HT-29 (cell line): ENCODE data around the gene SLC35E2B.

- RAMPAGE, long total RNA, result no peak
These were observed 2.4 kb downstream of the TMEM88B start for GRCh38 chr1:1428078-1428508.

GRCh38 chr1:1438015-1438624 is 2.6 kb downstream of the VWA1 start:
- RAMPAGE, long total RNA, result no peak

GRCh38 chr1:1522487-1523235 is 10.7 kb downstream of the ATAD3A start:
- RAMPAGE, long total RNA, result no peak

GRCh38 chr1:1565446-1565924 is 9.2 kb downstream of the SSU72 start:
- RAMPAGE, long total RNA, result no peak

- RAMPAGE, long total RNA, result no peak
These were observed 5.3 kb downstream of the SSU72 start for GRCh38 chr1:1569186-1570013.

- RAMPAGE, long total RNA, result no peak
These were observed 2.5 kb downstream of the FNDC10 start for GRCh38 chr1:1597297-1597905.

- RAMPAGE, long total RNA, result no peak
These were observed 2.7 kb downstream of the MMP23B start for GRCh38 chr1:1634712-1634941.

GRCh38 chr1:1646512-1647015 is 12.2 kb downstream of the CDK11B start:
- RAMPAGE, long total RNA, result no peak

GRCh38 chr1:1692307-1693337 is at the start of gene SLC35E2B:
Gene SLC35E2B (minus strand): TSS chr1:1692795.
- RAMPAGE, long total RNA, result no peak

- RAMPAGE, long total RNA, result no peak
These were observed 20.6 kb downstream of the NADK start for GRCh38 chr1:1757290-1758530.

DNA sequence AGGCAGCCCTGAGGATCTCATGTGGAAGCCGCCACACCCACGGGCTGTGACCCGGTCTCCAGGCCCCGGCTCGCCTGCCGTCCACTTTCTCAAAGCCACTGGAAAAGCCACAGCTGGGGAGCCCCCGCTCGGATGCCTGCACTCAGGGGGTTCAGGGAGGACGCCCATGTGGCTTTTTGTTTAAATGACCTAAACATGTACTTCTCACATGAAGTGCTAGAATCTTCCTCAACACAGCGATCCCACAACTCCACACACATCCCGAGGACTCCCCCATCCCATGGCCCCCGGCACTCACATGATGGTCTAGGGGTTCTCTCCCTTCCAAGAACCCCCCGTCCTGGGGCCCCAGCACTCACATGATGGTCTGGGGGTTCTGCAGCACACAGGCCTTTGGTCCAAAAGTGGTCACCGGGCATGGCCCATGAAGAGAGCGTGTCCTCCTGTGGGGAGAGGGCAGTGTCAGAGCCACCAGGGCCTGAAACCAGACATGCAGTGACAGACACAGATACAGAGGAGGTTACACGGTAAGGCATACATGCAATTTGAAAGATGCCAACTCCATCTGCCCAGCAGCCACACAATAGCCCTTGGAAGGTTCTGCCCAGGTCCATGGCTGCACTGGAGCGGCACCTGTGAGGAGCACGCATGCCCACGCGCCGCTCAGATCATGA is 16.5 kb downstream of the NADK start:
- RAMPAGE, long total RNA, result no peak

GRCh38 chr1:1848441-1849107 is 42.3 kb downstream of the GNB1 start:
- RAMPAGE, long total RNA, result no peak

GRCh38 chr1:1882026-1882306 is 8.9 kb downstream of the GNB1 start:
- RAMPAGE, long total RNA, result no peak

DNA sequence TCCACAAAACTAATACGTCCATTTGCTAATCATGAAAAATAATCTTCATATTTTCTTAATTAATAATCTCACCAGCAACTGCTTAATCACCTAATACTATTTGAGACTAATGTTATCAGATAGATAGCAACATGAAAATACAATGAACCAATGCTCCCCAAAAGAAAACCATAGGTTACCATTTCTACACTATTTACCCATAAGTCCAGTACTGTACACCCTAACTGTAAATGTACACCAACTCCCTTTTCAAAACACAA is 1.8 kb downstream of the GNB1 start:
- RAMPAGE, long total RNA, result no peak

GRCh38 chr1:2049306-2049874 is 821 bp upstream of the PRKCZ start:
- RAMPAGE, long total RNA, result no peak

DNA sequence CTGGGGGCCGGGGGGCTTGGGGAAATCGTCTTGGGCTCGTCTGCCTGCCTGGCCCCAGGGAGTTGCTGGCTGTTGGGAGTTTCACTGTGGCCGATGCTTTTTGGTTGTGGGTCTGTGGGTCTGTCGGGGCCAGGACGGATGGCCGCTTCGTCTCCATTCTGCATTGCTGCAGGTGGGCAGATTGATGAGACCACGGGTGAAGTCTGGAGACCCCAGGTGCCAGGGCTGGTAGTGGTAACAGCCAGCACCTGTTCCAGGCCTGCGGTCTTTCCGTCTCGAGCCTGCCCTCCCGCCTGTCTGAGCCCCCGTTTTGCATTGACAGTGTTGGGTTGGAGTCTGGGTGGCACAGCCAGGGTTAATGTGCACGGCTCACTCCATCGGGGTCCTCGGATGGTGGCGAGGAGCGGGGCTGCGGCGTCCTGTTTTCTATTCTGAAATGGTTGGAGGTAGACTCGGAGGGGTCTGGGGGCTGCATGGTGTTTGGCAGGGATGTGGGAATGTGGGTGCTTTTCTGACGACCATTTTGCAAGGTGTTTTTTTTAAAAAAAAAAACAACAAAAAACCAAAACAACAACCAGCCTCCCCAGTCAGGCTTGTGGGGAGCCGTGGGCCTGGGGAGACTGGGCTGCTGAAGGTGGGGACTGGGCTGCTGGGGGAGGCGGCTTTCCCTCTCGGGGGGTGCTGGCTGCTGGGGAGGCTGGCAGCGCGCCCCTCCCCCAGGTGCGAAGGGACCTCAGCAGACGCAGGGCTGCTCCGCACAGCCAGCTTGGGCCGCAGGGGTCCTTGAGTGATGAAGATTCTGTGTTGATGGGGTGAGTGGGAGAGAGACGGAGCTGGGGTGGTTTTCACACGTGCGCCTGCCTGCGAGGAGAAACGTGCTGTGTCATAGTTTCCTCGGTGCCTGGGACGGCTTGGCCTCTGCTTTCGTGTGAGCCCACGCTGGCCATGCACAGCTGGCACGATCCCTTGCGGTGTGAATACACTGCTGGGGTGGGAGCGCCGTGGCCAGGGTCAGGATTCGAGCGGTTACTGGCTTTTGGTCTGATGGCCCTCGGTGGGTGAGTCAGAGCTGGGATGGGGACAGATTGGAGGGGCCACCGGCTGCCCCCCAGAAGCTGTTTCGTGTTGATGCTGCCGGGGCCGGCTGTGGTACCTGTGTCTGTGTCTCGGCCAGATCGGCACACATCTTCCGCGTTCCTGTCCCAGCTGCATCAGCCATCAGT is 24.5 kb downstream of the PRKCZ start:
- RAMPAGE, long total RNA, result no peak

DNA sequence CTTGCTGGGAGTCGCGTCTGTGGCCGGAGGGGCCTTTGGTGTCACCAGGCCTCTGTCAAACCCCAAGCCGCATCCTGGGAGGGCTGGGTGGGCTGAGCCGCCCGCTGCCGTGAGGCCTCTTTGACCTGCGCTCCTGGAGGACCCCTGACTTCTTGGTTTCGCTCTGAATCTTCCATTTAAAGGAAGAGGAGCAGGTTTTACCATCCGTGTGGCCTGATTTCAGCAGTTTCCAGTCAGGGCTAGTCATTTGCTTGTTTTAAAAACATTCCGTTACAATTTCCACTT is 60.6 kb downstream of the FAAP20 start:
- RAMPAGE, long total RNA, result no peak

- RAMPAGE, long total RNA, result no peak
These were observed 59.2 kb downstream of the FAAP20 start for GRCh38 chr1:2134994-2136197.

DNA sequence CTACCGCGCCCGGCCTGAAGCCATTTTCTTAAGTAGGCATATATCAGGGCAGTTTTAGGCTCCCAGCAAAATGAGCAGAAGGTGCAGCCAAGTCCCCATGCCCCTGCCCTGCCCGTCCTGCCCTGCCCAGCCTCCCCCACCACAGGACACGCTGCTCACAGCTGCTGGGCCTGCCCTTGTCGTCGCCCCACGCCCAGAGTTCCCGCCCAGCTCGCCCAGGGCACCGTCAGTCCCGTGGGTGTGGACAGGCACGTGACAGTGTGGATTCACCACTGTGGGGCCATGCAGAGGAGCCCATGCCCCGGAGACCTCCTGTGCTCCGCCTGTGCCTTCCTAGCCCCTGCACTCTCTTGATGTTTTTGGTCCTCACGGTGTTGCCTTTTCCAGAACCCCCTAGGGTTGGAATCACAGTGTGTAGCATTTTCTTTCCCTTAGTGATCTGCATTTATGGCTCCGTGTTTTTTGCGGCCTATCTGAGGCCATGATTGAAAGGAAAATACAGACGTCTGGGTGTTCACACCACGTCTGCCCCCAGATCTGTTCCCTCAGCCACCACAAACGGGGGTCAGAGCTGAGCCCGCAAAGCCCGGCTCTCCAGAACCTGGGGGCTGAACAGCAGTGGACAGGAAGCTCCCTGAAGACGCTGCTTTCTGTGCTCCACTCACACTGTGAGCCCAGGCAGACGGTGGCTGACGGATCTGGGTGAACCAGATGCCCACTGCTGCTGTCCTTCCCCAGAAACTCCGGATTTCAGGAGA is 6.8 kb downstream of the FAAP20 start:
- RAMPAGE, long total RNA, result no peak

DNA sequence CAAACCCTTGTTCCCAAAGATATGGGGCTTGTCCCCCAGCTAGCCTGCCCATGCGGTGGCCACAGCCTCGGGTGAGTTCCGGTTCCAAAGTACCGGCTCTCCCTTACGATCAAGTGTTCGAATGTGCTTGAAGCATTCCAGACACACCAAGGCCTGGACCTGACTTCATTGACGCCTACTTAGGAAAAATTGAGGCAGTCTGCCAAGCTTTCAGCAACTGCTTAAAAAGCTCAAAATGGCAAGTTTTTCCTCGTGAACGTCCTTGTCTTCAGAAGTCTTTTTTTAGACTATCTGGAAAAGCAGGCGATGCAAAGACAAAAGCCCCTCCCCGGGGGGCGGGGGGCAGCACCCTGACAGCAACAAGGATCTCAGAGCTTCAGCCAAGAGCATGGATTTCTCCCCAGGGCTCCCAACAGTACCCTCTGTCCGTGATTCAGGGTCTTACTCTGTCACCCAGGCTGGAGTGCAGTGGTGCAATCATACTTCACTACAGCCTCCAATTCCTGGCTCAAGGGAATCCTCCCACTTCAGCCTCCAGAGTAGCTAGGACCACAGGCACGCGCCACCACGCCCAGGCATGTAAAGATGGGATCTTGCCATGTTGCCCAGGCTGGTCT is 2.3 kb downstream of the FAAP20 start:
- RAMPAGE, long total RNA, result no peak